Skeletal muscle satellite cell (primary cell): Measurements from ENCODE around the gene ATP6V0D1.

GRCh38 chr16:67346211-67346922 lies 19.8 kb downstream of the LRRC36 start:
- CAGE, long polyA plus RNA: no peak

GRCh38 chr16:67394258-67395366 lies 1.3 kb upstream of the TPPP3 start:
- CAGE, long polyA plus RNA: no peak

DNA sequence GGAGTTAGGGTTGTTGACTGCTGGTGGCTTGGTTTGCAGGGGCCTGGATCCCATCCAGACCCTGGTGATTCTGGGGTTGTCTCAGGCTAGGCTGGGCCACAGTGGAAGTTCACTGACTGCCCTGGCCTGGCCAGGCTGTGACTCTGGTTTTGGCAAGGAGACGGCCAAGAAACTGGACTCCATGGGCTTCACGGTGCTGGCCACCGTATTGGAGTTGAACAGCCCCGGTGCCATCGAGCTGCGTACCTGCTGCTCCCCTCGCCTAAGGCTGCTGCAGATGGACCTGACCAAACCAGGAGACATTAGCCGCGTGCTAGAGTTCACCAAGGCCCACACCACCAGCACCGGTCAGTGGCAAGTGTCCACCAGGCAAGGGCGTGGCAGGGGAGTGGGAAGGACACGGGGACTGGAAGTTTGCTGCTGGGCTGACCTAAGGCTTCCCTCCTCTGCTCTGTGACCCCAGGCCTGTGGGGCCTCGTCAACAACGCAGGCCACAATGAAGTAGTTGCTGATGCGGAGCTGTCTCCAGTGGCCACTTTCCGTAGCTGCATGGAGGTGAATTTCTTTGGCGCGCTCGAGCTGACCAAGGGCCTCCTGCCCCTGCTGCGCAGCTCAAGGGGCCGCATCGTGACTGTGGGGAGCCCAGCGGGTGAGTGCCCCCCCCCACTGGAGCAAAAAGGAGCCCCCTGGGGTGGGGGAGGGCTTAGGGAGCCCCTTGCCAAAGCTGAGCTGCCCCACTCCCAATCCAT lies 4.7 kb downstream of the HSD11B2 start:
- CAGE, long polyA plus RNA: no peak

DNA sequence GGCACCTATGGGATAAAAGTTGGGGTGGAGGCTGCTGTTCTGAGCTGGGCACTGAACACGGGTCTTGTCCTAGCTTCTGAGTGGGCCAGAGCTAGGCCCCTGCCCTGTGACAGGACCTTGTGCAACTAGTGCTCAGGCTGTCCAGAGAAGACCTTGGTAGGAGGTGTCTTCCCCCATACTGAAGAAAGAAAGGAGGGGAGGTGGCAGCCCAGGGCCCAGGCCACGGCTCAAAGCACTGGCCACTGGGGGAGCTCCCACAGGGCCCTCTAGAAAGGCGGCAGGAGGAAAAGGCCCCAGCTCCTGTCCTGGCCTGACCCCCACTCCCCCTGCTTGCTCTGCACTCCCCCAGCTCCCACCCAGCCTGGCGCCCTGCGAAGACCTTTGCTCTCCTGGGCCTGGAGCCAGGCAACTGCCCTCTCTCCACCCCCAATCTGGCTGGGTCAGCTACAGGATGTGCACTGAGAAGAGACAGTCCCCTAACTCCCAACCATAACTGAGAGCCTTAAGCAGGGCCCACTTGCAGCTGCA lies 15.1 kb downstream of the HSD11B2 start:
- CAGE, long polyA plus RNA: no peak

- CAGE, long polyA plus RNA: no peak
Measured at GRCh38 chr16:67448337-67448981, 17.5 kb downstream of the HSD11B2 start.

DNA sequence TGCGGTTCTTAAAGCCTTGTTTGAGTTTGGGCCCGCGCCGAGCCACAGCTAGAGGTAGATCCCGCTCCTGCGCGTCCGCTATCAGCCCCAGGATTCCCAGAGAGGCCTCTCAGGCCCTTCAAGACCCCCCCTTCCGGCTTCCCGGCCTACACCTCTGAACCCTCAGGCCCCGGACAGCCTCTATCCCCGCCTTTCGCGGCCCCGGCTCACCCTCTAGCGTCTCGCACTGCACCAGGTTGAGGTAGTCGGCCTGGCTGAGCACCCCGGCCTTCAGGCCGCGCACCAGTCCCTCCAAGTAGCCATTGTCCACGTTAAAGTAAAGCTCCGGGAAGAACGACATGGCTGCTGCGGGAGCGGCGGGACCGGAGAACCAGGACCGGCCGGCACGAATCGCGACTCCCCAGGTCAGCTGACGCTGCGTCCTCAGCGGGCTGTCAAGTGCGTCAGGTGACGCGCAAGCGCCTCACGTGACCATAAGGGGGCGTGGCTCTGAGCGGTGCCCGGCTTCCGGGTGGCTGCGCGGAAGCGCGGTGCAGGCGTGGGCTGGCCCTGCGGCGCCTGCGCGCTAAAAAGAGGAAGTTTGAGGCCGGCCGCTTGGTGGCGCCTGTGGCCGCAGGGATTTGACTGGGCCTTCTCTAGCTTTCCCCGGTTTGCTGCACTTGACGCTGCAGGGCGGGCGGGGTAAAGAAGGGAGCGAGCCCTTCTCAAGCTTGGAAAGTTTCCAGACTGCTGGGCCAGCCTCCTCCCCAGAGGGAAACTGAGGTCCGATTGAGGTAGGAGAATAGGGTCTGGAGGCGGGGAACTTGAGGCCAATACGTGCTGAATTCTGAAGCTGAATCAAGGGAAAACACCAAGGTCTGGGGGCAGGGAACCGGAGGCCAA lies at the start of gene ATP6V0D1:
Gene ATP6V0D1, minus strand, starts transcription at position 411 of the 882 bp plus-strand sequence.
- CAGE, long polyA plus RNA: start-site peak on the minus strand centred at position 403 of the sequence, 80 bp wide, 2,882 and 2,380 reads in 2 replicates

- CAGE, long polyA plus RNA: no peak
Measured at GRCh38 chr16:67545432-67546122, 16.7 kb upstream of the CTCF start.

DNA sequence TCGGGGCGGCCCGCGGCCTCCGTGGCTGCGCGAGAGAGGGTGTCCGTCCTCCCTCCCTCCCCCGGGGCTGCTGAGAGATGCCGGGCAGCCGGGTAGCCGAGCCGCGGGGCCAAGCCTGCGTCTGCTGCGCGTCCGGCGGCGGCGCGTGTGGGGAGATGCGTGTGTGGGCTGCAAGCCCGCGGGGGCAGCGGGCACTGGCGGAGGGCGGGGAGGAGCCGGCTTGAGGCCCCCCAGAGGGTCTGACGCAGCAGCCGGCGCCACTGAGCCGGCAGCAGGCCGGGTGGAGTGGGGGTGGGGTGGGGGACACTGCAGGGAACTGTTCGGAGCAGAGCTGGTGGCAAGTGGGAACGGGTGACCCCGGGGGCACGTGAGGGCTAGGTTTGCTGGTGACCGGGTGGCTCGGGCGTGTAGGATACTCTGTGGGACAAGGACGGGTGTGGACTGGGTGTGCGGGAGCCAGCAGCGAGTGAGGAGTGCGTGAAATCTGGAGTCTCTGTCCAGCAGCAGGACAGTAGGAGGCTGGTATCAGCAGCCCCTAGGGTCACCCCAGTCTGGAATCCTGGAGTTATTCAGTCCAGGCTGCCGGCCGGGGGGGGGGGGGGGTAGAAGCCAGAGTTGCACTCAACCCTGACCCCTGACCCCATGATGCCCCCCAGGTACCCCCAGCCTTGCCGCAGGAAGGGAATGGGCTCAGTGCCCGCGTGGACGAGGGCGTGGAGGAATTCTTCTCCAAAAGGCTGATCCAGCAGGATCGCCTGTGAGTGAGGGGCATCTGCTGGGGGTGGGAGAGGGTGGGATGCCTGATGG lies 6.4 kb downstream of the ACD start:
- CAGE, long polyA plus RNA: no peak

DNA sequence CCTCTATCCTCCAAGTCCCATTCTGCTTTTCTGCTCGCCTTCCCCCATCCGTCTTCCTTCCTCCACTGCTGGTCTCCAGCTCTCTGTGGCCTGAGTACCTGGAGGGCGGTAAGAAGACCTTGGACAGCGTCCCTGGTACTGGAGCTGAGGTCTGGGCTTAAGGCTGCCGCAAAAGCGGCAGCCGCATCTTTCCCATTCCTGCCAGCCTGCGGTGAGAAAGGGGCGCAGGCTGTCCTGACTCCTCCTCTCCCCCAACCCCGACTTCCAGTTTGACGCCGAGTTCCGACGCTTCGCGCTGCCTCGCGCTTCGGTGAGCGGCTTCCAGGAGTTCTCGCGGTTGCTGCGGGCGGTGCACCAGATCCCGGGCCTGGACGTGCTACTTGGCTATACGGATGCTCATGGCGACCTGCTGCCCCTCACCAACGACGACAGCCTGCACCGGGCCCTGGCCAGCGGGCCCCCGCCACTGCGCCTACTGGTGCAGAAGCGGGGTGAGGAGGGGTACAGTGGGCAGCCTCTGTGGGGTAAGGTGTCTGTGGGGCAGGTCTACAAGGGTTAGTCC lies 508 bp downstream of the PARD6A start:
- CAGE, long polyA plus RNA: no peak

DNA sequence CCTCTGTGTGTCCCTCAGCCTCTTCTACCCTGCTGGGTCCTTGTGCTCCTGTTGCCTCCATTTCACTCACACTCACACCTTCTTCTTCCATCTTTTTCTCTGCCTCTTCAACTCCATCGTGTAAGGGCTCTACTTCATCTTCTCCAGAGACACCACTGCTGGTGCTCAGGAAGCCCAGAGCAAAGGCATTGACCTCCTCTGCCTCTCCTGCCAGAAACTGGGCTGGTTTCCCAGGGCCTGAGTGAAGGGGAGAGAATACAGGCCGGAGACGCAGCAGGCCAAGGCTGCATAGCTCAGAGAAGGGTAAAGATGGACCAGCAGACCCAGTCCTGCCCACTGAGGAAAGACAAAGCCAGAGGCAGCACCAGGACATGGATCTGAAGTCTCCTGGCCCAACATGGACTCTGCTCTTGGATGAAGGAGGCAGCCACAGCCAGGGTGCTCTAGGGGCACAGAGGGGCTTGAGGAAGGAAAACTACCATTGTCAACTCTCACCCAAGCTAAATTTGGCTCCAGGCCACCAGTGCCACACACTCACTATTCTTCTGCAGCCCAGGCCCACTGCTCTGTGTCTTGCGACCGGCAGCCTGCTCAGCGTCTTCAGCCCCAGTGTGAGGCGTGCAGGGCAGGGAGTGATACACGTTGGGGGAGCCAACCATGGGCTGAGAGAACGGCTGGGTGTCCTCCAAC lies 12.1 kb upstream of the THAP11 start:
- CAGE, long polyA plus RNA: no peak

GRCh38 chr16:67873485-67873881 lies 631 bp downstream of the EDC4 start:
- CAGE, long polyA plus RNA: no peak

GRCh38 chr16:67935080-67936235 lies 1.2 kb downstream of the PSMB10 start:
- CAGE, long polyA plus RNA: no peak

GRCh38 chr16:68031877-68032538 lies 8.9 kb downstream of the DUS2 start:
- CAGE, long polyA plus RNA: no peak

DNA sequence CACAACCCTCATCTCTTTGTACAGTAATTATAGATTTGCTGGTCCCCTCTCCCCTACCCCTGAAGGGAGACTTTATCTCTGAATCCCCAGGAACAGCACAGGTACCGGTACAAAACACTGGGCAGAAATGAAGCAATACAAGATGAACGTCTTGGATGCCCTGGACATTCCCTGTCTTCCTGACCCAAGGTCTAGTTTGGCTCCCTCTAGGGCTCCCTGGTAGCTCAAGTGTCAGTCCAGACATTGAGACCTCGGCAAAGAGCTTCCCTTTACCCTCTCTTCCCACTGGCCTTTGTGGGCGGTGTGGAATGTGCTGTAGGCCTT lies 1.4 kb upstream of the NFATC3 start:
- CAGE, long polyA plus RNA: no peak

DNA sequence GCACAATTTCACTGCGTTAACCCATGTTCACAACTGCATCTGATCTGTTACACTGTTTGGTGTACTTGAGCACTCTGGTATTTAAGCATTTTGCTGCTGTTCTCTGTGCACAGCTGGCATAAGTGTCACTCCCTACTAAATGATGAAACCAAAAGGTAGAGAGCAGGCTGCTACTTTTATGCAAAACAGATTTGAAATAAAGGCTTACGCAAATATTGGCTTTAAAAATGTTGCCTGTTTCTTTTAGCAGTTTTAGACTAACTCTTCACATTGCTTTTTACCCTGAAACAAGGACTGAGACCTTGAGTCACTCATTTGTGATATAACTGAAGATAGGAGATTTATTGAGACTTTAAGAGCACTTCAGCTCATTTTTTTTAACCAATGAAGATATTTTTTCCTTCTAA lies 41.6 kb downstream of the ESRP2 start:
- CAGE, long polyA plus RNA: no peak

GRCh38 chr16:68232220-68232897 lies 3.6 kb downstream of the ESRP2 start:
- CAGE, long polyA plus RNA: no peak

- CAGE, long polyA plus RNA: no peak
Measured at GRCh38 chr16:68311213-68311695, 435 bp downstream of the PRMT7 start.

GRCh38 chr16:68345764-68346379 lies 35.1 kb downstream of the PRMT7 start:
- CAGE, long polyA plus RNA: no peak

GRCh38 chr16:68360923-68361763 lies 50.3 kb downstream of the PRMT7 start:
- CAGE, long polyA plus RNA: no peak

- CAGE, long polyA plus RNA: no peak
Measured at GRCh38 chr16:68397521-68397982, 50.8 kb downstream of the SMPD3 start.